Fallopian tube (tissue), 1 donor: ENCODE data around the gene PDE4A.

DNA sequence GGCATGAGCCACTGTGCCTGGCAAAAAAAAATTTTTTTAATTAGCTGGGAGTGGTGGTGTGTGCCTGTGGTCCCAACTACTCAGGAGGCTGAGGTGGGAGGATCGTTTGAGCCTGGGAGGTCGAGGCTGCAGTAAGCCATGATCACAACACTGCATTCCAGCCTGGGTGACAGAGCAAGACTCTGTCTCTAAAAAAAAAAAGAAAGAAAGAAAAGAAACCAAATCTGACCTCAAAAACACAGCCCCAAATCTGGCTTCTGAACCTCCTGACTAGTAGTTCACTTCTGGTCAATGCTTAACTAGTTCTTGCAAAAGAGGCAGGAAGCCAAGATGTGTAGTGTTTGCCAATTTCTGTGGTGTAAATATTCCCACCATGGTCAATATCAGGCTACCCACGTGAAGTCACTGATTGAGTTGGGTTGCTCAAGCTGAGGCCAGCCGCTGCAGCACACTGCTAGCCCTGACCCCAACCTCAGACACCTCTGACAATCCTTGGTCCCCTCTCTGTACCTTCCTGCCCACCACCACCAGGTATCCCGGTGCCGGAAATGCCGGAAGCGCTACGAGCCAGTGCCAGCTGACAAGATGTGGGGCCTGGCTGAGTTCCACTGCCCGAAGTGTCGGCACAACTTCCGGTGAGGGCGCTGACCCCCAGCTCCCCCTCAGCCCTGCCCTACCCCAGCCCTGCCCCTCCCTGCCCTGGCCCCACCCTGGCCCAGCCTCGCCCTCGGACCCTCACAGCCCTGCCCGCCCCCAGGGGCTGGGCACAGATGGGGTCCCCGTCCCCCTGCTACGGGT is 4.8 kb downstream of the SHFL start:
- PRO-cap = no peak

GRCh38 chr19:10116220-10116433 is 3.6 kb downstream of the EIF3G start:
- PRO-cap = no peak

DNA sequence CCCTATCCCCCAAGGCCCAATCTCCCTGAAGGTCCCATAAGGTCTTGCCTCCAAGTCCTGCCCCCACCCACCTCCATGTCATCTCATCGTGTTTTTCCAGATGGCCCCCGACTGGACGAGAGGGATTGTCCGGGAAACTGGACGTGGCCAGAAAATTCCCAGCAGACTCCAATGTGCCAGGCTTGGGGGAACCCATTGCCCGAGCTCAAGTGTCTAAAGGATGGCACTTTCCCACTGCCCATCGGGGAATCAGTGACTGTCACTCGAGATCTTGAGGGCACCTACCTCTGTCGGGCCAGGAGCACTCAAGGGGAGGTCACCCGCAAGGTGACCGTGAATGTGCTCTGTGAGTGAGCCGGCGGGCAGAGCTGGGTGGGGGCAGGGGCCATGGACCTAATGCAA is 2.1 kb upstream of the ICAM4 start:
- PRO-cap = no peak

DNA sequence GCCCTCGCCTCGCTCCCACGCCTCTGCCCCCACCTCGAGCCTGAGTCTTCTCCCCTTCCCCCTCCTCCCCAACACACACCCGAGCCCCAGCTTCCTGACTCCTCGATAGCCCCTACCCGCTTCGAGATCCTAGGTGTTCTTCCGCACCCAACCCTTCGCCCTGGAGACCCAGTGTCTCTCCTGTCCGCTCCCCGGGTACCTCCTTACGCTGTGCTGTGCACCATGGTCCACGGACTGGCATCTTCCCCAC is 385 bp downstream of the ICAM5 start:
- PRO-cap = no peak

- PRO-cap = no peak
Observed at GRCh38 chr19:10318145-10318438, 2.3 kb upstream of the FDX2 start.

GRCh38 chr19:10402227-10403061 is 898 bp downstream of the CDC37 start:
- PRO-cap = bidirectional peak, plus-strand start at chr19:10402655, minus-strand start at chr19:10402523

DNA sequence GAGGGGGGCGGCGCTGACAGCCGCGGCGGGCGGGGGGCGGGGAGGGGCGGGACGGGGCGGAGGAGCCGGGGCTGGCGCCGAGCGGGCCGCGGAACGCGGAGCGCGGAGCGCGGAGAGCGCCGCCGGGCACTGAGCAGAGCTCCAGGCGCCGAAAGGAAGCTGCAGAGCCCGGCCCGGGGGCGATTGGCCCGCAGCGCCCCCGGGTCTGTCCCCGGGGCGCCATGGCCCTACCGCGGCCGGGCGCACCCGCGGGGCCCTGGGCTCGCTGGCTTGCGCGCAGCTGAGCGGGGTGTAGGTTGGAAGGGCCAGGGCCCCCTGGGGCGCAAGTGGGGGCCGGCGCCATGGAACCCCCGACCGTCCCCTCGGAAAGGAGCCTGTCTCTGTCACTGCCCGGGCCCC is at the start of gene PDE4A:
Gene PDE4A (plus strand): TSS at position 115 of the 399 bp plus-strand sequence.
- PRO-cap = no peak

GRCh38 chr19:10616157-10616673 is 9.1 kb upstream of the SLC44A2 start:
- PRO-cap = no peak

DNA sequence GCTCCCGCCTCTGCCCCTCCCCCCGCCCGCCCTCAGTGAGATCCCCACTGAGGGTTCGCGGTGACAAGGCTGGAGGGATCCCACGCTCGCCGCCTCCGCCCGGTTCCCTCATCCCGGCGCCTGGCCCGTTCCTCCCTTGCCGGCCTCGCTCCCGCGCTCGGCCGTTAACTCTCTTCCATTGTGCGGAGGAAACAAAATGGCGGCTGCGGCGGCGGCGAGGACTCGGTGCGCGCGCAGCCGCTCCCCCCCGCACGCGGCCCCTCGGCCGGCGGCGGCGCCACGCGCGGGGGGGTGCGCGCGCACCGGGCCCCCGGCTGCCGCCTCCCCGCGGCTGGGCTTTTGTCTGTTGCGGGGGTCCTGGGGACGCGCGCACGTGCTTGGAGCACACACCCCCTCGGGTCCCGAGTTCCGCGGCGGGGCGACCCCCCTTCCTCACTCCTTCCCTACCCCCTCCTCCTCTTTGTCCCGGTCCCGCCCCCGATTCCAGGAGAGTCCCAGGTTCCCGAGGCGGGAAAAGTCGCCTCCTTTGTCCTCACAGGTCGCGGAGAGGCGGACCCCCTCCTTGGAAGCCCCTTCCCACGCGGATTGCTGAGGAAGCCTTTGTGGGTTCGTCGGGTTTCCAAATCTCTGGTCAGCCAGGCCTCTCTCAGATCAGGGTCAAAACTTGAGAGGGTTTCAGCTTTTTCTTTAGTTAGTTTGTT is 522 bp downstream of the ILF3 start:
- PRO-cap = bidirectional peak, plus-strand start at position 488 of the sequence, minus-strand start at position 188 of the sequence

GRCh38 chr19:10671224-10671780 is 17.2 kb downstream of the ILF3 start:
- PRO-cap = no peak

DNA sequence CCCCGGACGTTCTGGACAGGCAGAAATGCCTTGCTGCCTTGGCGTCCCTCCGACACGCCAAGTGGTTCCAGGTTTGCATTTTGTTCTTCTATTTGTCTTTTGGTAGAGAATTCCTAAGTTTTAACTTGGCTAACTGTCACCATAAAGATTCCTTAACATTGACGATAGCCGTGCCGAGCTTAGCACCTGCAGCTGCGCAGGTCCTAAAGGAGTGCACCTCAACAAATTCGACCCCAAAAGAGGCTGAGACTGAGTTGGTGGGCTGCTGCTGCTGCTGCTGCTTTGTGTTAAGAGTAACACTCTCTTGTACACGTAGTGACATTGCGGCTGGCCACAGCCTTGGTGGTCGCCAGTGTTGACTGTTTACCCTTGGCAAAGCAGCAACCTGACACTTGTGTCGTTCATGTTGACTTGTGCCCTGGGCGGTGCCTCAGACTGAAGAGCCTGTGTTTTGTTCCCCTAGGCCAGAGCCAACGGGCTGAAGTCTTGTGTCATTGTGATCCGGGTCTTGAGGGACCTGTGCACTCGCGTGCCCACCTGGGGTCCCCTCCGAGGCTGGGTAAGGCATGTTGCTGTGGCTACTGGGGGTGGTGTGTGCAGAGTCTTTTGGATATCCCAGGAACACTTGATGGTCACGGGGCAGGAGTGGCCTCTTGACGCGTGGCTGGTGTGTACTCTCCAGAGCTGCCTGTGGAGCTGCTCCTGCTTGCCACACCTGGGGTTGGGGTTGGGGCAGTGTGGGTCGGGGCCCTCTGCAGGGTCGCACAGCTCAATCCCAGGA is 22.4 kb upstream of the QTRT1 start:
- PRO-cap = no peak

DNA sequence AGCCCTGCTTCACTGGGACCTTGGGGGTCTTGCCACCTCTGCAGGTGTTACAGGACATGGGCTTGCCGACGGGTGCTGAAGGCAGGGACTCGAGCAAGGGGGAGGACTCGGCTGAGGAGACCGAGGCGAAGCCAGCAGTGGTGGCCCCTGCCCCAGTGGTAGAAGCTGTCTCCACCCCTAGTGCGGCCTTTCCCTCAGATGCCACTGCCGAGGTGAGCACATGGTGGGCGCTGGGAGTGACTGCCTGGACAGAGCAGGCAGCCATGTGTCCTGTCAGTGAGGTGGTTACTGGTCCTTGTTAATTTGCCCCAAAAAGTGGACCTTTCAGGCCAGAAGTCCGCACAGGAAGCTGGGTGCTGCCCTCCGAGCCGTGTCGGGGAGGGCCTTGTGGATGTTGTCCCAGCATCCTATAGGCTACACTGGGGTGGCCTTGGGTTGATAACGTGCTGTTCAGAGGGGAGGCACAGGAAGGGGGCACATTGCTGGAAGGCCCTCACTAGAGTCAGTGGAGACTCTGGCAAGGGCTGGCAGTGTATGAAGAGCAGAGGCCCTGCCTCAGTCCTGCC is 18.7 kb upstream of the QTRT1 start:
- PRO-cap = no peak

DNA sequence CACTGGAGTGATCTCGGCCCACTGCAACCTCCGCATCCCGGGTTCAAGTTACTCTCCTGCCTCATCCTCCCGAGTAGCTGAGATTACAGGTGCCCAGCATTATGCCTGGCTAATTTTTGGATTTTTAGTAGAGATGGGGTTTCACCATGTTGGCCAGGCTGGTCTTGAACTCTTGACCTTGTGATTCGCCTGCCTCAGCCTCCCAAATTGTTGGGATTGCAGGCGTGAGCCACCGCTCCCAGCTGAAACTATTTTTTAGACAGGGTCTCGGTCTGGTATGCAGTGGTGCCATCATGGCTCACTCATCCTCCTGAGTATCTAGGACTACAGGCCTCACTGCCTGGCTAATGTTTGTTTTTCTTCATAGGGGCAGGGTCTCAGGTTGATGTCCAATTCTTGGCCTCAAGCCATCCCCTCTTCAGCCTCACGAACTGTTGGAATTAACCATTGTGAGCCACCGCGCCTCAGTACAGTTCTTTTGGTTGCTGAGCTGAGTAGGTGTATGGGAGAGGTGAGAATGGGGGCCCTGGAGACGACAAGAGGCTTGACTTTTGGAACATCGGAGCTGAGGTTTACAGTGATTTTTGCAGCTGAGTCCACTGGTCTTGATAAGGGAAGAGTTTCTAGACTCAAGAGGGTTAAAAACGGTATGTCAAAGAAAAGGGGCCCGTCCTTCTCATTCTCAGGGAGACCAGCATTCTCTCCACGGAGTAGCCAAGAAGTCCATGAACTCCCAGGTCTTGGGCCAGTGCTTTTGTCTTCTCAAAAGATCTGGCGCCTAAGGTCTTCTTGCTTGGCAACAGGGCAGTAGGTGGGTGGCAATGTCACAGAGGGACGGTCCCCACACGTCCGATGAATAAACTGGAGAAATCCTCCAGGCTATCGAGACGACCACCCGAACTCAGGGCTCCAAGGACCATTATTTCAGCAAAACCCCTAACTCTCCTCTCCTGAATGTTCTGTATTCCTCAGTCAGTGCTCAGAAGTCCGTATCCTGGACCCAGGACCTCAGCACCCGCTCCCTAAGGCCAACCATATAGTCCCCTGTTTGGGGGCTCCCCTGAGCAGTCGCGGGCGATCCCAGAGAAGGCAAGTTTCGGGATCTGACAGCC is 6.6 kb upstream of the QTRT1 start:
- PRO-cap = no peak

GRCh38 chr19:10740737-10741130 is 22.9 kb downstream of the DNM2 start:
- PRO-cap = no peak

DNA sequence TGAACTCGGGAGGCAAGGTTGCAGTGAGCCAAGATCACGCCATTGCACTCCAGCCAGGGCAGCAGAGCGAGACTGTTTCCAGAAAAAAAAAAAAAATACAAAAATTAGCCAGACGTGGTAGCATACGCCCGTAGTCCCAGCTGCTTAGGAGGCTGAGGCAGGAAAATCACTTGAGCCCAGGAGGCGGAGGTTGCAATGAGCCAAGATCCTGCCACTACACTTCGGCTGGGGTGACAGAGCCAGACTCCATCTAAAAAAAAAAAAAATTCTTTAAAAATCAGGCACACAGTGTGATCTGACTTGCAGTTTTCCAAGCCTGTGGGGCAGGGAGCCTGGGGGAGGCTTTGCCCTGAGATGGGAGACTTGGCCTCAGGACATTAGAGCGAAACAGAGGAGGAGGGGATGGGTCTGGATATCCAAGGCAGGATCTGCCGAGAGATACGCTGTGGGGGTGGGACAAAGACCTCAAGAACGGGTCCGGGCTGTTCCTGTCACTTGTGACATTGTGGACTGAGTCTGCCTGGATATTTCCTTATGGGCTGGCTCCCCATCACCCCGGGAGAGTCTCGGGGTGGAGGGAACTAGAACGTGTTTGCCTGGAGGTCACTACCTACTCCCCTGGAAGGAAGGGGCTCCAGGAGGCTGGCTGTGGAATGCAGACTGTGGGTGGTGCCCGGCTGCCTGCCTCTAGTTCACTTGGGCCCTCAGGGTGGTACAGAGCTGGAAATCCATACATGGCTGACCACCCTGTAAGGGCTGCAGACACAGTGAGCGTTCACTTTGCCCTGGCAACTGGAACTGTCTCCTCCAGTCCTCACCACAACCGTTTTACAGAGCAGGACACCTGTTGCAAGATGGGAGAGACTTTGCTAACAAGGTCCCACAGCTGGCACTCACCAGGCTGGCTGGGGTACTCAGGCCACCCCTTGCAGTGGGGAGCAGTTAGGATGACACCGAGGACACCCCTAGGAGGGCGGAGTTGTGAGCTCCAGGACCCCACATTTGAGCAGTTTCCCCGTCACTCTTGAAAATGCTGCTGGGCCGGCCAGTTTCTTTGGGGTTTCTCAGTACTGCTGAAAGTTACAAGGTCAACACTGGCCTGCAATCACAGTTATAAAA is 26.4 kb downstream of the DNM2 start:
- PRO-cap = no peak

DNA sequence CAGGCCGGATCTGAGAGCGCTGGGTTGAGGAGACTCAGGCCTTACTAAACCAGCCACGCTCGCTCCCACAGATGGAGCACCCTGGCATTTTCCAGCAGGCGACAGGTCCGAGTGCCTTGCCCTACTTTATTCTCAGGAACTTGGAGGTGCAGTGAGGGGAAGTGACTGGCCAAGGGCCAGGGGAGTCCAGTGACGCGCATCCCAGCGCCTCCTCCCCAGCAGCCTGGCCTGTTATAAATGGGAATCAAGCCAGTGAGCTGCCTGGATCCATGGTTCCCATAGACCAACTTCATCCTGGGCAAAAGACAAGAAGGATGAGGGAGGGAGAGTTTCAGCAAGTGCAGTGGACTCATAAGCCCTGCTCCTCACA is 35.5 kb downstream of the TMED1 start:
- PRO-cap = no peak

- PRO-cap = no peak
Observed at GRCh38 chr19:10802255-10802793, 33.7 kb downstream of the TMED1 start.

DNA sequence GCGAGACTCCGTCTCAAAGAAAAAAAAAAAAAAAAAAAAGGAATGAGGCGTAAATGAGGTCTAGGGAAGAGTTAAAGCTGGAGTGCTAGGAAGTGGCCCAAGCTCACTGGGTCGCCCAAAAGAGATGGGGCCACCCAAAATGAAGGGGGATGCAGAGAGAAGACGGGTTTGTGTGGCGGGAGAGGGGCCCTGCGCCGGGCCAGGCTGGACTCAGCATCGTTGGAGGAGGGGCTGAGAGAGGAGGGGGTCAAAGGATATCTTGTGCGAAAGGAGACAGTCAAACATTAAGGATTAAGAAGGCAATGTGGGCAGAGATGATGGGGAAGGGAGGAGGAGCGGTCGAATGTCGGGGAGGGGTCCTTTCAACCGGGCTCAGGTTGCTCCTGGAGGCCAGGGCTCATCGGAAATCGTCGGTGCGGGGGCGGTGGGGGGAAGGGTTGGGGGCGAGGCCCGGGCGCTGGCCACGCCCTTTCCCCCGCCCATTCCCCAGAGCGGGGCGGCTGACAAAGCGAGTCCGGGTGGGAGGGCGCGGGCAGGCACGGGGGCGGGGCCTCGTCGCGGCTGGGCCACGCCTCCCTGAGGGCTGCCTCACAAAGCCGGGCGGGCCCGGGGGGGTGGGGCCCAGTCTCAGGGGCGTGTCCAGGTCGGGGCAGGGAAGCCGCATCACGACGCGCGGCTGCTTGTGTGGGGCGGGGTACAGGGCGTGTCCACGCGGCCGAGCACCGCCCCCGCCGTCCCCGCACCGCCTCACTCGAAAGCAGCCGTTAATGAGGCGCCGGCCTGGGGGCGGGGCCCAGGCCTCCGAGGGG is 674 bp upstream of the CARM1 start:
- PRO-cap = bidirectional peak, plus-strand start at position 618 of the sequence, minus-strand start at position 409 of the sequence

- PRO-cap = bidirectional peak, plus-strand start at chr19:10897015, minus-strand start at chr19:10896861
Observed at GRCh38 chr19:10896757-10897629, 25.6 kb downstream of the CARM1 start.

DNA sequence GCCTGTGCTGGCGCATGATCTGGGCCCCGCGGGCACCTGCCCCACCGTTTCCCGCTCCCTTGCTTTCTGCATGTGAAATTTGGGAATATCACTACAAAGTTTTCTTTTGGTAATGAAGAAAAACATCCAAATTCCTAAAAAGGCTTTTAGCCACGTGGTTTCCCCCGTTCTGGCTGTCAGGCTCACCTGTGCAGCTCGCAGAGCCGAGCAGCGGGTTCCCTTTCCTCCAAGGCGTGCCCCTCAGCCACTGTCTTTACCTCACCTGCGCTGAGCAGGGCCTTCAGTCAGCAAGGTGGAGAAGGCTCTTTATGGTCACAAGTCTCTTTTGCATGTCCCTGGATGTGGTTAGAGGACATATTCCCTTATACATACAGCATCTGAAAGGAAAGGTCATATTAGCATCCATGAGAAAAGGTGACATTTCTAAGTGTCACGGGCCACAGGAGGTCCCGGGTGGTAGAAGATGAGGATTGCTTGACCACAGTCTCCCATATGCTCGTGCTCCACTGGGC is 23.8 kb downstream of the SMARCA4 start:
- PRO-cap = no peak